LNCaP clone FGC (cell line): ENCODE measurements around a stretch of chr20.

DNA sequence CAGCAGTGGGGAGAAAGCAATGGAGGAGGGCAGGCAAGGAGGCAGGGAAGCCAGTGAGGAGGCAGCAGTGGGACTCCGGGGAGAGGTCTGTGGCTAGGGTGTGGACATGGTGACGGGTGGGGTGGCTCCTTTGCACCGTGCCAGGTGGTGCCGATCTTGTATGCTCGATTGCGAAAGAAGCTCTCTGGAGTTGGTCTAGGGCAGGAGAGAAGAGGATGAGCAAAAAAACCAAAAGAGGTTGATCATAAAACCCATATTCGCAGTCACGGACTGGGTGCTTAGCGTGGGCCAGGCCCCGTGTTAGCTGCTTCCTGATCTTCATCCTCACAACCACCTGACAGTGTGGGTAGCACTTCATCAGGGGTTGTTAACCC lies 16.8 kb upstream of the PTGIS start:
- RRBS, 2 experiments: no CpG with 5 or more reads among the region's 10 CpGs

DNA sequence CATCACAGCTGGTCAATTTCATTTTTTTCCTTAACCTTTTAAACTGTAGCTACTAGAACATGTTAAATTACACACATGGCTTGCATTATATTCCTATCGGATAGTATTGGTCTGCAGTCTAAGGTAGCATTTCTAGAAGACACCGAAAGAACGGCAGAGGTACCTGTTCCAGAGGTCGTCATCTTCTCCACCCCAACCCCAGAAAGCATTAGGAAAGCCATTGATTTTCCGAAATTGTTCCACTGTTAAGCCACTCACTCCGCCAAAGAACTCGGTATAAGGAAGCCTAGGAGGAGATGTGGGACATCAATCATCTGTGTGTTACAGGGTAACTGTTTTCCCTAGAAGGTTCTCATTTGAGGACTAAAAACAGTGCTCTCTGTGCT lies 71.6 kb upstream of the PTGIS start:
- RRBS, 2 experiments: no CpG with 5 or more reads among the region's 7 CpGs

- RRBS, 2 experiments: no CpG with 5 or more reads among the region's 8 CpGs
Observed at GRCh38 chr20:49641887-49642878, 71.5 kb downstream of the B4GALT5 start.

GRCh38 chr20:49806704-49807050 lies 6.0 kb upstream of the SLC9A8 start:
- RRBS, 2 experiments: no CpG with 5 or more reads among the region's 3 CpGs

DNA sequence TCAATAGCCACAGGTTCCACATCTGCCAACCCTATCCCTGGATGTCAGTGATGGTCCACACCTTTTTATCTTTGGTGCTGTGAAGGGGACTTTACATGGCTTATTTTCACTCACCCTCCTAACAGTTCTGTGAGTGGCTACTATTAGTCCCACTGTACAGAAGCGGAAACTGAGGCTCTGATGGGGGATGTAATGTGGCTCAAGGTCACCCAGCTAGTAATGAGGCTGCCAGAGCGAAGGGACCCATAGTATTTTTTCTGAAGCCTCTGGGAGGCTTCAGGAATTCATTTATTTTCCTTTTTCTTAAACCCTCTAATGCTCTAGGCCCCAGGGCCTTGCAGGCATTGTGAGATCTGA lies 41.1 kb downstream of the SPATA2 start:
- RRBS, 2 experiments: no CpG with 5 or more reads among the region's 2 CpGs

GRCh38 chr20:50015793-50016391 lies 33.1 kb downstream of the SNAI1 start:
- RRBS, 2 experiments: no CpG with 5 or more reads among the region's 13 CpGs

DNA sequence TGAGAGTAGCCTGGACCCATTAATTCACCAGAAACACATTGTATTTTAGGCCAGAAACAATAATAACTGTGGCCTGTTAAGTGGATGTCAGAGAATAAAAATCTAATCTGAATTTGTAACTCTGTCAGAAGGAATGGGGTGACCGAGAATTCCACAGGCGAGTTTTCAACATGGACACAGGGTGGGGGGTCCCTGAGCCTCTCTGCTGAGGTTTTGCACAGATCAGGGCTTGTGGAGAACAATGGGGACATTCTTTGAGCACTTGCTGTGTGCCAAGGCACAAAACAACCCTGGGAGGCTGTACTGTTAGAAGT lies 44.0 kb downstream of the SNAI1 start:
- RRBS, 2 experiments: no CpG with 5 or more reads among the region's 2 CpGs

DNA sequence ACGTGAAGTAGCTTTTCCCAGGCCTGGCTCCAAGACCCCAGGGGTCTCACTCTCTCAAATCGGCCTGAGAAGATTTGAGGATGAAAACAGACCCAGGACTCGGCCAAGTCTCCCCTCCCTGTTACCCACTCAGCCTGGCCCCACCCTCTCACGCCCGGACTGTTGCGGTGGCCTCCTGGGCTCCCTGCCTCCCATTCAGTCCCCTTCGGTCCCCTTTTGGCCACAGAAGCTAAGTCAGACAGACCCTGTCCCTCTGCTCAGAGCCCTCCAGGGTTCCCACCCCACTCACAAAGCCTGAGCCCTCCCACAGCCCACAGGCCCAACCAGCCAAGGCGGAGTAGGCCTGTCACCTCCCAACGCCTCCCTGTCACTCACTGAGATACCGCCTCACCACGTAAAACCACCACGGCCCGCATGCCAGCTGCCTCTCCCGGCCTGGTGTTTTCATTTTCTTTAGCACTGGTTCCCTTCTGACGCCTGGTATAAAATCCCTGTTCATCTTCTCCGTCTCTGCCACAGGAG lies 58.3 kb downstream of the SNAI1 start:
- RRBS, 2 experiments: no CpG with 5 or more reads among the region's 16 CpGs

DNA sequence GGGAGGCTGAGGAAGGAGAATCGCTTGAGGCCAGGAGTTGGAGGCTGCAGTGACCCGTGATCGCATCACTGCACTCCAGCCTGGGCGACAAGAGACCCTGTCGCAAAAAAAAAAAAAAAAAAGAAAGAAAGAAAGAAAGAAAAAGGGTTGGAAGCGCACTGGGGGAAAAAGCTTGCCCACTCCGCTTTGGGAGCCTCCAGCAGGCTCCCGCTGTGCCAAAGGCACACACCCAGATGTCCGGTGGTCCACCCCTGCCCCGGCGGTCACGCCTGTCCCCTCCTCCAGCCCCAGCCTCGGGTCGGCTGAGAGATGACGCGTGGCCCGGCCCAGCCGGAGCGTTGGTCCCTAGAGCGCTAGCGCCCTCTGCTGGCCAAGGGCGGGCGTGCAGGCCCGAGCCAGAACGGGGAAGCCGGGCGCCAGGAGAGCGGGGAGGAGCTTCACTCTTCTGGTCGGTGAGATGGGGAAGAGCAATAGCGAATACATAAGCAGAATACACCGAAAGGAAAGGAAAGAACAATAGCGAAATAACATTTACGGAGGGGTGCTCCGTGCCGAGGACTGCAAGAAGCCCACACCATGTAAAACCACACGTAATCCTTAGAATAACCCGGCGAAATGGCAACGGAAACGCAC lies 41.7 kb downstream of the UBE2V1 start:
- RRBS, 2 experiments: 7 to 8% methylated on average over 19 of the region's 40 CpGs

DNA sequence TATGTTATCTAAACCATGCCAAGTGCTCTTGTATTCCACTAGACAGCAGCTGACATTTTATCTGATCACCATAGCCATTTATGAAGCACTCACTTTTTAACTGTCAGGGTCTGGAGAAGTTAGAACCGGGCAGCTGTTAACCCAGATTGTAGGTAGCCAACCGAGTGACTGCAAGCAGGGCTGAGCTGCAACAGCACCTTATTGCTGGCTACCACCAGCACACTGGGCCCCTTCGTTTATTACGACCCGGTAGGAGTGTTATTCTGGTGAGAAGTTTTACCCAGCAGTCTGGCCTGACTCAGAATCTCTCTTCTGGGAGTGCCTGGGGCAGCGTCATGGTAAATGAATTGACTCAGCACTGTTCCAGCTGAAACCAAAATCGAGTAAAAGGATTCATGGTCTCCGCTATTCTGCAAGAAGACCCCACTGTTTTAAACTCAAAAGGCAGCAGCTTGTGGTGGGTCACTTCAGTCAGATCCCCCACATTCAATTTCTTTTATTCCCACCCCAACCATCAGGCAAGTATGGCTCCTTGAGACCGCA lies 1.7 kb downstream of the UBE2V1 start:
- RRBS, 2 experiments: 63 to 81% methylated on average over 3 to 4 of the region's 9 CpGs

DNA sequence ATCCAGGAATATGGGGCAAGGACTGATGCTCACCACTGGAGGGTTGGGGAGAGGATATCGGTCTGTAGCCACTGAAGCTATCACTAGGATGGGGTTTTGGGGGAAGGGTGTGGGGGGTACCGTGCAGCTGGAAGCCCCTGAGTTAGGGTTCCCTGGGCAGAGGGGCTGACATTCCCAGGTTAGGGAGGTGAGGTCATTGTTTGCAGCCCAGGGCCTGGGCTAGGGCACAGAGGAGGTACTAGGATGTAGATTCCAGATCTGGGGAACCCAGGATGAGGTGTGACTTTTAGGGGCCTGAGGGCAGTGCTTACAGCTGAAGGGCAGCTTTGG lies 740 bp downstream of the PEDS1 start:
- RRBS, 2 experiments: no CpG with 5 or more reads among the region's 2 CpGs

DNA sequence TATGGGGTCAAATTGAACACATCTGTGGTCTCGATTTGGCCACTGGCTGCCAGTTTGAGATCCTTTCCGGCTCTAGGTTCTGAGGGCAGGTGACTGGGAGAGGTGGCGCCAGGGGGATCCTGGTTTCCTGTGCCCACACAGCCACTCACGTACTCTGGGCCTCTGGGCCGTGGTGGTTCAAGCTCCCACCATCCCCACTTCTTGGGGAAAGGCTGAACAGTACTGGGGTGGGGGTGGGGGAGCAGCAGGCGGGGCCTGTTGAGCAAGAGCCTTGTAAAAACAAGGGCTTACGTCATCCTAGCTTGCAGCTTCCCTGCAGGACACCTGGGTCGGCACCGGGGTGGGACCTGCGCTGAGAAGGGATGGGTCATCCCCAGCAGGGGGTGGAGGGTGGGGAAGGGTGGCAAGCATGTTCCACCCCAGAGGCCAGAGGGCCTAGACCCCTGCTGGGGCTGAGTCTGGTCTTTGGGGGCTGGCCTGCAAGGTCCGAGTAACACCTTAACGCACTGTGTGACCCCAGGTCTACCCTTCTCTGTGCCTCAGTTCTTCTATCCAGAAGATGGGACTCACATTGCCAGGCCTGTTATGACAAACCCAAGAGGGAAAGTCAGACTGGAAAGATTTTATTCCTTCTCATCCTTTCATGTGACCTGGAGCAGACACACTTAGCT lies 3.1 kb upstream of the CEBPB start:
- RRBS, 2 experiments: no CpG with 5 or more reads among the region's 12 CpGs

GRCh38 chr20:50191186-50191483 lies 505 bp downstream of the CEBPB start:
- RRBS, 2 experiments: under 1 to 1% methylated on average over 38 of the region's 43 CpGs

- RRBS, 2 experiments: no CpG with 5 or more reads among the region's 4 CpGs
Observed at GRCh38 chr20:50216540-50217030, 26.0 kb downstream of the CEBPB start.

- RRBS, 2 experiments: no CpG with 5 or more reads among the region's 14 CpGs
Observed at GRCh38 chr20:50246665-50247351, 56.2 kb downstream of the CEBPB start.

DNA sequence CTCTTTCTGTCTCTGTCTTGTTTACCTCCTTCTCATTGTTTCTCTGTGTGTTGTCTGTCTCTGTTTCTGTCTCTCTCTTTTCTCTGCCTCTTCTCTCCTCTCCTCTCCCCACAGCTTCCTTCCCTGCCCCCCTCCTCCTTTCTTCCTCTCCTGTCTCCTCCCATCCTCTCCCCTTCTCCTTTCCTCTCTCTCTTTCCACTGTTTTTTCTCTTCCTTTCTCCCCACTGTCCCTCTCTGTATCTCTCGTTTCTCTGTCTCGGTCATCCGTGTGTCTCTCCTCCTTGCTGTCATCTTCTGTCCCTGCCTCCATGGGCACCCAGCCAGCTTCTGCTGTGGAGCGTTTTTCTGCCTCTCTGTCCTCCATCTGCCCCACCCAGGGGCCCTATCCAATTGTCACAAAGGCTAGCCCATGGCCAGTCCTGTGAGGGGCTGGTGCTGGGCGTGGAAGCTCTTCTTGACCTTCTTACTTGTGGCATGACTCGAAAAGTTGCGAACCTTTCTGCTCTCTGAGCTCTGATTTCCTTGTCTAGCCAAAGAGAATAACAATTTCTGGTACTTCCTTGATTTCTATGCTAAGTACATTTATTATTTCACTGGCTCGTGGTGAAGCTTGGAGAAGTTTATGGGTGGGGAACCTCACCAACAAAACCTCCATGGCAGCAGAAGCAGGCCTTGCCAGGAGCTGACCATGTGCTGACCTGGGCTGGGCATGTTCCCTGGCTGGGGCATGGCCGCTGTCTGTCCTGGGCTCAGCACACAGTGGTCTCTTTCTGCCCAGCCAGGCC lies 69.2 kb downstream of the CEBPB start:
- RRBS, 2 experiments: no CpG with 5 or more reads among the region's 9 CpGs

DNA sequence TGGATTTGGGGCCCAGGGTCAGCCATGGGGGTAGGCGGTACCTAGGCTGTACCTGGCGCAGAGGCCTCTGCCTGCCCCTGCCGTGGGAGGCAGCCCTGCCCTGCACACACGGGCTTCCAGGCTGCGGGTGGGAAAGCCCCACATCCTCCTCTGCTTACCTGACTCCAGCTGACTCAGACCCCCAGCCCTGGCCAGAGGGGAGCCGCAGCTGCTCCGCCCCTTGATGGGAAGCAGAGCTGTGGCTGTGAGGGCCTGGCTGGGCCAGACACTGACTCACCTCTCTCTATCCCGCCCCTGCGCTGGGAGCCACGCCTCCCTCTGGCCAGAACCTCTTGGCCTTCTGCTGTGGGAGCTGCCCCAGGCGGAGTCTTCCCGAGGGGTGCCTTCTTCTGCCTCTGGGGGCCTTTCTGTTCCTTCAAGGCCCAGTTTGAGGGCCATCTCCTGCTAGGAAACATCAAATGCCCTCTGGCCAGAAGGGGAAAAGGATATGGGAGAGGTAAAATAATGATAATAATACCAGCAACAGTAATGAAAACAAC lies 130.7 kb downstream of the CEBPB start:
- RRBS, 2 experiments: no CpG with 5 or more reads among the region's 12 CpGs

DNA sequence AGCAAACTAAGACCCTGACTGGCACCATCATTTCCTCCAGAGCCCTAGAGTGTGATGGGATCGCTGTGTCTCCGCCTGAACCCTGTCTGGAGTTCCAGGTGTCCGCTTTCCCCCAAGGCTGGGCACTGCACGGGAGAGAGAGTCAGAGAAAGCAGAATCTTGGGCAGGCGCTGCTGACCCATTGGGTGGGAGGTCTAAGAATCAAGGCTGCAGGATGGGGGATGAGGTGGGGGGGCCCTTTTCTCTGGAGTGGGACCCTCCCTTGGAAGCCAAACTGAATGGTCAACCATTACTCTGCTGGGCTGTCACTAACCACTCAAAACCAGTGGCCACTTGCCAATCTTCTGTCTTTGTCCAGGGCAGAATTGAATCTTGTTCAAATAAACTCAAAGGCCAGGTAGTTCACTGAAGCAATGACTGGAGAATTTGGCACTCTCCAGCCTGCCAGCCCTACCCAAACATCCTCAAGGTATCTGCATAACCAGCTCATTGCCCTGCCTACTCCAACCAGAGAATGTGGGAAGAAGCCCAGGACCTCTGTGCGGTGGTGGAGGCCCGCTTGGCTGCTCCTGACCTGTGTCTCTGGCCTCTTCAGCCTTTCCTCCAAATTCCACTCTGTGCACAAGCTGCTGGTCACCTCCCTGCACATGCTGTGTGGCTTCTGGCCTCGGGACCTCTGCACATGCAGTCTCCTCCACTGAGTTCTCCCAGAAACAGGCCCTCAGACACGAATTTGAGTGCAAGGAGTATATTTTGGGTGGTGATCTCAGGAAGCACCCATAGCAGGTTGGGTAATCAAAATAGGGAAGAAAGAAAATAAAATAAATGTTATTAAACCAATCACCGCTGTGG lies 141.2 kb downstream of the CEBPB start:
- RRBS, 2 experiments: no CpG with 5 or more reads among the region's 10 CpGs

- RRBS, 2 experiments: no CpG with 5 or more reads among the region's 9 CpGs
Observed at GRCh38 chr20:50350305-50350984, 159.7 kb upstream of the PTPN1 start.

DNA sequence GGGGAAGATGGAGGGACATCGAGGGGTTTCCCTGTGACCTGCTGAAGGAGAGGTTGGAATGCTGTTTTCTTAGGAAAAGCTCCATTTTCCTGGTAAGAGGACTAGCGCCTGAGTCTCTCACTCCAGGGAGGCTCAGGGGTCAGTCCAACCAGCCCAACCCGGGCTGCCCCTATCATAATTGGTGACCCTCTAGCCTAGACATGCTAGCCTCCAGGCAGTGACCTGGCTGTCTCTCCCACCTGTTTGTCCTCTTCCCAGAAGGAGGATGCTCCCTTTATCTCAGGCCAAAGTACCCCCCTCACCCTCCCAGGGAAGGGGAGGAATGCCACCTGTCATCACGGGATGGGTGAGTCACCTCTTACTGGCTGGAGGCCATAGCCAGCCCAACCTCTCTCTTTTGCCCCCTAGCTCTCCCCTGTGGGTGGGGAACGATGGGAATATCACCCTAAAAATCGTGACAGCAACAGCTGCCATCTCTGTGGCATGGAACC lies 137.6 kb upstream of the PTPN1 start:
- RRBS, 2 experiments: no CpG with 5 or more reads among the region's 6 CpGs